Skin of body (tissue), 2 donors: ENCODE measurements around the genes ARL6, OR5H1, OR5H15 and CMSS1.

DNA sequence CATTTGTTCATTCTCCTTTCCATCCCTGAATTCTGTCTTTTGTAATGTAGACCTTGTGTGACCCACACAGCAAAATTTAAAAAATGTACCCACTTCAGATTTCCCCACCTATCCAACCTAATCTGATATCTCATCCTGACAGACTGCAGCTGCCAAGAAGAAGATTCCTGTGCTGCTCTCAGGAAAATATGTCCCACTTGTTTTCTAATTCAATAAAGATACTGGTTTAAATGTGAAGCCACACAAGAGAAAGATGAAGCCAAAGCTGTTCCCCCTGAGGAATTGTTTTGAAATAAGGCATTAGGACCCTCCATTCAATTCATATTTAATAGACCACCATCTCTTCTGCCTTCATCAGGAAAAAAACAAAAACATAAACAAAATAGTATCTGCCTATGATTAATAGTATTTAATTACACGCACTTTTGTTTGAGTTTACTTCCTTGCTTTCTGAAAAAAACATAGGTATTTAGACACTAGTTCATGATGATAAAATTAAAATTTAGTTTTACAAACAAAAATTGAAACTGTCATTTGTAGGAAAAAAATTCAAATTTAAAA lies 100.2 kb downstream of the PROS1 start:
- RAMPAGE, long total RNA: no peak

- RAMPAGE, long total RNA: no peak
These were observed 39.1 kb downstream of the PROS1 start for GRCh38 chr3:93934437-93935145.

GRCh38 chr3:94070163-94070487 lies 7.3 kb downstream of the NSUN3 start:
- RAMPAGE, long total RNA: no peak

- RAMPAGE, long total RNA: no peak
These were observed 584.9 kb downstream of the NSUN3 start for GRCh38 chr3:94647755-94648249.

- RAMPAGE, long total RNA: no peak
These were observed 818.2 kb downstream of the NSUN3 start for GRCh38 chr3:94881131-94881385.

- RAMPAGE, long total RNA: no peak
These were observed at the start of gene ARL6 for GRCh38 chr3:97764156-97765024. ARL6 (plus strand) TSS chr3:97764758.

DNA sequence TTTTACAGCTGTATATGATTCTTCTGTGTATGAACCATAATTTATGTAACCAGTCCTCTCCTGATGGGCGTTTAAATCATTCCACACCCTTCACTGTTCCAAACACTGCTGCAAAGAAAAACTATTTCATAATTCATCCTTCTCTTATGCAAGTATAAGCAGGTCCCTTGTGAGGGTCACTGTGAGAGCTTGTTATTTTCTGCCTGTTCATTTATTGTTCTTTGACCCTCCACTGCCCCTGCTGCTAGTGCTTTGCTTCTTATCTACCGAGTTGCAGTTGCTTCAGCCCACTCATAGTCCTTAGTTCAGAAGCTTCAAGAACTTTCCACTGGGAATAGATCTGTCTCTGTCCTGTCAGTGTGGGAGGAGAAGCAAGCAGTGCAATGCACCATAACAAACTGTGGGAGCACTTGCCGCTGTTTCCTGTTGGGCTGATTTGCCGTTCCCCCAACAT lies 39.9 kb downstream of the RIOX2 start:
- RAMPAGE, long total RNA: no peak

GRCh38 chr3:98130424-98130795 lies at the start of gene OR5H1:
OR5H1 (plus strand) TSS chr3:98130721.
- RAMPAGE, long total RNA: no peak

DNA sequence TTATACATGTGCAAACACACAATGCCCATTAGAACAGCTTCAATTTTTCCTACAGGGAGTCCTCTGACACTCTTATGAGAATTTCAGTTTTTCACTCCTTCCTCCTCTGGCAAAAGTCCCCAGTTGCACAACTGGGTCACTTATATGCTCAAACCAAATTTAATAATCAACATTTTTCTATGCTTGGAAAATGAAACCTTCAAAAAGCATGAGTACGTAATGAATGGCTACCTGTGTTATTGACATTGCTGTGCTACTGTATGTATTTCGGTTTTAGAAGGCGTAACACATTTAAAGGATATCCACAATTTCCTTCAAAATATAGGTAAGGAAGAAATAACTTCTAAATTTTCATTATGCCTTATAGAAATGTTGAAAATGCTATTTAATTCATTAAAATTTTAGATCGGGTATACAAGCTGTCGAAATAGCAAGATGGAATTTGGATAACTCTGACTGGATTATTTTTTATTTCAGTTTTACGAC lies at the start of gene OR5H15:
OR5H15 (plus strand) TSS at position 190 of the 486 bp plus-strand sequence.
- RAMPAGE, long total RNA: no peak

DNA sequence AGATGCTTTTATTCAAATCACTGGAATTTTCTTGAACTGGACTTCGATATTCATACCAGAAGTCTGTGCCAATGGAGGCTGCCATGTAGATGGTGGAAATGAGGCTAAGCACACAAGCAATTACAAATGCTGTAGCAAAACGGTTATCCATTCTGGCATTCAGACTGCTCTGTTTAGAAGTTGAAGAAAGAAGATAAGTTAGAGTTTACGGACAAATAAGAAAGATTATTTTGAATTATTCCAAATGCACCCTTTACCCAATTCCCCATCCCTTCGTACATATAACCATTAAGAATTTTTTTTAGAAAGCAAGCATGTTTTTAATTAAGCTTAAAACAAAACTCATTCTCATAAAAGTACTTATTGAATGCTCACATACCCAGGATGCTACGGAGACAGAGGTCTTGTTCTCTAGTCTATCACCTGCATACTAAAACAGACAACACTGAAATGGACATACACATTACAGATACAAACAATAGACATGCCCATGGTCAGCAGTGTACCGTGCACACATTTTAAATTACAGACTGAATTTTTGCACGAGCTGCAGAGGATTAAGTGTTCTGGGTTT lies 1.3 kb downstream of the CLDND1 start:
- RAMPAGE, long total RNA: no peak

DNA sequence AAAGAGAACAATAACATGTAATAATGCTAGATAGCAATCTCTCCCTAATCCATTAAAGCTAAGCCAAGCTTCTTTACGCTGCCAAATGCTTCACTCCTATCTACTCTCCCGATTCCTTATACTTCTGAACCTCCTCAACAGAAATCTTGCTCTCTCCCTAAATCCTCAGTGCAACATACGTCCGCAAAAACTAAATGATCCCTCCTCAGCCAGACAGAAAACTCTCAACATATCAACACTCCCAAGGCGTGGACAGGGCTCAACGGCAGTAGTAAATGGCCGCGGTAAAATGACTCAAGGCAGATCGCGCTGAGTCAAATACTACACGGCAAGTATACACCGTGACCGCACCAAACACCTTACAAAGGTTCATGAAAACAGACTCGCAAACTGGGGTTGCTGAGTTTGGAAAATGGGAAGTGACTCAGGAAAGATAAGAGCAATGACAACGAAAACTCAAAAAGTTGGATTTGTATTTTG lies 643 bp downstream of the CLDND1 start:
- RAMPAGE, long total RNA: no peak

DNA sequence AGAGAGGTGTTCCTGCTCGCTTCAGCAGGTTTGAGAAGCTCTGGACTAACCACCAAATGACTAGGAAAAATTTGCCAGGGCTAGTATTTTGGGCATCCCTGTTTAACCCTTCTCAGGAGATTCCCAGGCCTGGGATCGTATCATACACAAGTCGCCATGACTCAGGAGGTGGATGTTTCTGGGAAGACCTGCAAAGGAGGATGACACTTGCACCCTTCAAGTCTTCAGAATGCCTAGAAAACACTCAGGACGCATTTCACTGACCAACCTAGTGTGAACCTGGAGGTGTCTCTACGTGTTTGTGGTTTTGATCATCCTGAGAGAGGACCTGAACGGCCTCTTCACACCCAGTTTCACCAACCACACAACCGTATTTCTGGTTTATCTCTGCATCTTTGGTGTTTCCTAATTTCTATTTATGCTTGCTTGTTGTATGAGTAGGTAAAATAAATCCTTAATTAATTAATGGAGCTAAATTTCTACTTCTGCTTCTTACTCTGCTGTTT lies 2.8 kb upstream of the CLDND1 start:
- RAMPAGE, long total RNA: no peak

DNA sequence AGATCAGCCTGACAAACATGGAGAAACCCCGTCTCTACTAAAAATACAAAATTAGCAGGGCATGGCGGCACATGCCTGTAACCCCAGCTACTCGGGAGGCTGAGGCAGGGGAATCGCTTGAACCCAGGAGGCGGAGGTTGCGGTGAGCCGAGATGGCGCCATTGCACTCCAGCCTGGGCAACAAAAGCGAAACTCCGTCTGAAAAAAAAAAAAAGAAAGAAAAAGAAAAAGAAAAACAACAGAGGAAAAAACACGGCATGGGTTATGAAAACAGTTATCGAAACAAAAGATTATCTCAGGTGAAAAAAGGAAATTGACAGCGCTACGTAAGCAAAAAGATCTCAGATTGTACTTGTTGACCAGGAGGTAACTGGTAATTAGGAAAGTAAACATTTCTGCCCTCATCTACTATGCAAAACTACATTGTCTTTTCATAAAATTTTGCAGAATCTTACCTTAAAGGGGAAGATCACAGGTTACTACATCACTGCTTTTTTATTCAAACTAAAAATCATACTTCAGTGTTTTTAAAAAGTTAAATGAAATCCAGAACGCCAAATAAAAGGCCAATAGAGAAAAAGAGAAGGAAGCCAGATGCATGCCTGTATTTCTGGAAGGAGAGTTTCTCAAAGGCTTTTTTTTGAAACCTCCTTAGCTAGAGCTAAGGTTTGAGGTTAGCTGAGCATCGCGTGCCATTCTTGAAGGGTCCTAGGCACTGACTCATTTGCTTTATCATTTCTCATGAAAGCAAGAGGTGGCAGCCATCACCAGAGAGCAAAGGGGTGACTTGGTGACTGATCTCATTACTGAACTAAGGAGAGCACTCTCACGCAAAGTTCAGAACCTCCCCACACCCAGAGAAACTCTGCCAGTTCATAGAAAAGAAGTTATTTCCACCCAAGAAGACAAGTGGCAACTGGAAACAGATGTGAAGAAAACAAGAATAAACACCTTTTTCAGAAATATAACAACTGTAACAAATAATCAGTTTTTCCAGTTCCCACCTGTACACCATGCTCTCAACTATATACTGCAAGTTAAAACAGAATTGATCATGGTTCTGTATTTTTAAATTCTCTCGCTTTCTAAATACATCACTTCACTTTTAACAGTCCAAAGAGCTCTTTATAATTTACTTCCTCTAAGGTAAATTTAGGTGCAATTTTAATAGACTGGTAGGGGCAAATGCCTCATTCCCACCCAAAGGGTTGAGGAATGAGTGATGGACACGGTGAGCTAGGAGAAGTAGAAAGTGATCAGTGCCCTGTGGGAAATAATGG lies 24.3 kb downstream of the GPR15 start:
- RAMPAGE, long total RNA: no peak

GRCh38 chr3:98563392-98564294 lies 29.8 kb downstream of the CPOX start:
- RAMPAGE, long total RNA: no peak

GRCh38 chr3:98731899-98733013 lies 30.9 kb upstream of the ST3GAL6 start:
- RAMPAGE, long total RNA: no peak

DNA sequence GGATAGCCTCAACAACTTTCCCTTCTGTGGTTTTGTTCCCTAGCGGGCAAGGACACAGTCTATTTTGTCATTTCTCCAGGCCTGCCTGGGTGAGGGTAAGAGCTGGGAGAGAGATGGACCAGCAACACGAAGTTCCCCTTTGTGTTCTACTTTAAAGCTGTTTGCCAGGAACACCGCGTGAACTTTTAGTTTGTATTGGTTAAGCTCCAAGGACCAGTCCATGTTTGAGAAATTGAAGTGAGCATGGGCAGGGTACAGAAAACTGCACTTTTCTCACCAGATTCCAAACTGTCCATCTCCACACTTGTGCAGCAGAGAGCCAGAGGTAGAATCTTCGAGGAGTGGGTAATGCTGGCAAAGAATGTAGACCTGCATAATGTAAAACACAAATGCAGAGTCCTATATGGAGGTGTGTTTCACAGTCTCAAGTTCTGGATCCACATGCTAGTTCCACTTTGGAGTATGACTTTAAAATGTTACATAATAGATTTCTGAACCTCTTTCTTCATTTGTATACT lies 21.1 kb downstream of the ST3GAL6 start:
- RAMPAGE, long total RNA: no peak

GRCh38 chr3:98801038-98801524 lies 37.9 kb downstream of the ST3GAL6 start:
- RAMPAGE, long total RNA: no peak

GRCh38 chr3:98819146-98819470 lies 56.0 kb downstream of the ST3GAL6 start:
- RAMPAGE, long total RNA: no peak

- RAMPAGE, long total RNA: no peak
These were observed 79.6 kb upstream of the DCBLD2 start for GRCh38 chr3:98980753-98981812.

- RAMPAGE, long total RNA: no peak
These were observed at the start of gene CMSS1 for GRCh38 chr3:99817641-99818566. CMSS1 (plus strand) TSS chr3:99817862.